Smooth muscle cell (in vitro differentiated cells): ENCODE results near the gene PPP1R13B.

DNA sequence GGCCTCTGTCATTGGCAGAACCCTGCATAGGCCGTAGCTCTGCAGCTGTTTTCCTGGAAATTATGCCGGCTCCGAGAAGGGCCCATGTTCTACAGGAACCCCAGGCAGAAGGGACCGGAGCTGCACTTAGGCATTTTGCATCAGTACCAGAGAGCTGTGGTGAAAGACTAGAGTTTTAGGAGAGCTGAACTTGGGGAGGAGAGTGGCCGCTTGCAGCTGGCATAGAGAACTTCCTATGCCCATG lies 5.1 kb upstream of the TNFAIP2 start:
- RAMPAGE, long total RNA = no peak

DNA sequence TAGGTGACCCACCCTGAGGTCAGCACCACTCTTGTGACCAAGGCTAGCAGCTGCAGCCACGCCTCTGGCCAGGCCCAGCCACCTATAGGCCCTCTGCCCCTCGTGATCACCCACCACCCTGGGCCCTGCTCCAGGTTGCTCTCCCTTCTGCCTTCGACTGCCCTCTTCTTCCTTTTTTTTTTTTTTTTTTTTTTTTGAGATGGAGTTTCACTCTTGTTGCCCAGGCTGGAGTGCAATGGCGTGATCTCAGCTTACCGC lies 4.1 kb upstream of the TNFAIP2 start:
- RAMPAGE, long total RNA = no peak

- RAMPAGE, long total RNA = no peak
Observed at GRCh38 chr14:103160807-103161483, 37.7 kb downstream of the TNFAIP2 start.

DNA sequence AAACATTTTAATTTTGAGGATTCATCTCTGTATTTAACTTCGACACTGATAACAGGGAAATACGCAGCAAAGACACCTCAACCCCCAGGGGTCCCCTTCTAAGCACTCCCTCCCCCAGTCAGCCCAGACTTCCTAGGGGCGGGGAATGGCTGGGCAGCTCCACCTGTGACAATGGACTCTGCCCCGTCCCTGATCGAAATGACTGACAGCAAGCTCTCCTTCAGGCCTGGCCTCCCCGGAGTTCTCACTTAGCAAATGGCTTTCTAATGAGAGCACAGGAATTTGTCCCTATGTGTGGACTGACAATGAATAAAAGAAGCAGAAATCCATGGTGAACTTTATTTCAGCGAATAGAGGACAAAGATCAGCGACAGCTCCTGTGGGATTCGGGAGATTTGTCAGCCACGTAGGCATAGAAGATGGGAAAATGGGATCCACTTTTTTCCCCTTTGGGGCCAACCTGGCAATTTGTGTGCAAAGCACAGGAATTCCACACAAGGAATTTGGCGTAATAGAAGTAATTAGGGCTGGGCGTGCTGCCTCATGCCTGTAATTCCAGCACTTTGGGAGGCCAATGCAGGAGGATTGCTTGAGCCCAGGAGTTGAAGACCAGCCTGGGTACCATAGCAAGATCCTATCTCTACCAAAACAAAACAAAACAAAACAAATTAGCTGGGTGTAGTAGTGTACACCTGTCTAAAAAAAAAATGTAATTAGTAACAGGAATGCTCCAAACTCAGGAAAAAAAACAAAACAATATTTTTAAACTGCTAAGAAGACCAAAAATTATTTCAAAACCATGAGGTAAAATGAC lies 63.8 kb downstream of the TNFAIP2 start:
- RAMPAGE, long total RNA = no peak

- RAMPAGE, long total RNA = no peak
Observed at GRCh38 chr14:103259963-103261265, 73.6 kb upstream of the EIF5 start.

- RAMPAGE, long total RNA = no peak
Observed at GRCh38 chr14:103273711-103274332, 60.2 kb upstream of the EIF5 start.

GRCh38 chr14:103401268-103401903 lies 16.2 kb downstream of the MARK3 start:
- RAMPAGE, long total RNA = no peak

DNA sequence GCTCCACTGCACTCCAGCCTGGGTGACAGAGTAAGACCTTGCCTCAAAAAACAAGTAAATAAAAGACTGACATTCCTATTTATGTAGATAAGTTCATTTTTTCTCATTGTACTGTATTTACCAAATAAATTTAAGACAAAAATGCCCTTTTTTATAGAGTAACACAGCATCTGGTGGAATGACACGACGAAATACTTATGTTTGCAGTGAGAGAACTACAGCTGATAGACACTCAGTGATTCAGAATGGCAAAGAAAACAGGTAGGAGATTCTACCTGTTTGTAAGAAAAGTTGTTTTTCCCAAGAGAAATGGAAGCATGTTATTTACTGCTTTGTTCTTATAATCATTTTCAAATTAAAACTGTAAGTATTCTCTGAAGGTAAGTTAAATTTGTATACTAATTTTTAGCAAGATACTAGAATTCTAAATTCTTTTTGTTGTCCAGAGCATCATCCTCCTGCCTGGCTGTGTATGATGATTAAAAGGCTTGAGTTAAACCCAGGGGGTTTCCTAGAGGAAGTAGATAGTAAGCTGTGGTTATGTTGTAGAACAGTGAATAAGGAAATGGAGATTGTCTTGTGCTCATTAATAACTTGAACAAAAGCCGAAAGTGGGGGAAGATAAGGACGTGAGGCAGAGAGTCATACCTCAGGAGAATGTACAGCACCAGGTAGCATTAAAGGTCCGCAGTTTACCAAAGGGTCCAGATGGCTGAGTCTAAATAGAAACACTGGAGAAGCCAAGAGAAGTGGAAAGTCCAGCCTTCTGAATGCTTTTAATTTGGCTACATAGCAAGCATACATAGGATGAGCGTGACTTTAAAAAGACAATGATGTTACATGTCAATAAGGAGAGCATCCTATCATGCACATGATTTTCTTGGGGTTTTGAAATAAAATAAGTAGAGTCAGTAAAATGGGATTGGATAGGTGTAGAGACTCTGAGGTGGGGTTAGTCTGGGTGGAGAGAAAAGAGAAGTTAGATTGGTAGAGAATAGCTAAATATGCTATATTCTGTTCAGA lies 42.1 kb downstream of the CKB start:
- RAMPAGE, long total RNA = no peak

- RAMPAGE, long total RNA = no peak
Observed at GRCh38 chr14:103512925-103513813, 9.5 kb downstream of the CKB start.

- RAMPAGE, long total RNA = no peak
Observed at GRCh38 chr14:103538086-103539138, 9.4 kb downstream of the TRMT61A start.

- RAMPAGE, long total RNA = no peak
Observed at GRCh38 chr14:103629503-103630164, 623 bp downstream of the KLC1 start.

DNA sequence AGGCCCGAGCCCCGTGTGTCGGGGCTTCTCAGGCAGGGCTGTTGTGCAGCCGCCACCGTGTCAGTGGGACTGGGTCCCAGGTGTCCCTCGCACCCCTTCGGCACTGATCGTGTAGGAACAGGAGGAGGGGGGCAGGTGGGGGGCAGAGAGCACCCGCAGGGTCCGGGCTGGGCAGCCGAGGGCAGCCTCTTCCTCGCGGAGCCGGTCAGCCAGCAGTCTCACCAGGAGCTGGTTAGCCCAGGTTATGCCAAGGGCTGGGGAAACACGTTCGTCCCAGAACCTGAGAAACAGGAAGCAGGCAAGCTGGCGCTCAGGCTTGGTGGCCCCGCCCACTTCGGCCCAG lies 16.5 kb downstream of the XRCC3 start:
- RAMPAGE, long total RNA = no peak

DNA sequence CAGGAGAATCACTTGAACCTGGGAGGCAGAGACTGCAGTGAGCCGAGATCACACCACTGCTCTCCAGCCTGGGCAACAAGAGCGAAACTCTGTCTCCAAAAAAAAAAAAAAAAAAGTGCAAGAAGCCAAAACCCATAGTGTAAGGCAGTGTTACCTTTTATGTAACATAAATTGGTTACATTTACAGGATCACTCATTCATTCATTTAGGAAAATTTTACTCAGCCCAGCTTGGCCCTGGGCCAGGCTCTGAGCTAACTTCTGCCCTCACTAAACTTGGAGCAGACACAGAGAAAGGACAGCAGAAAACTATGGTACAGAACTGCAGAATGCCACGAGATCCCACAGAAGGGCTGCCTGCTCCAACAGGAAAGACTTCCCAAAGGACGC lies 19.1 kb downstream of the PPP1R13B start:
- RAMPAGE, long total RNA = no peak

DNA sequence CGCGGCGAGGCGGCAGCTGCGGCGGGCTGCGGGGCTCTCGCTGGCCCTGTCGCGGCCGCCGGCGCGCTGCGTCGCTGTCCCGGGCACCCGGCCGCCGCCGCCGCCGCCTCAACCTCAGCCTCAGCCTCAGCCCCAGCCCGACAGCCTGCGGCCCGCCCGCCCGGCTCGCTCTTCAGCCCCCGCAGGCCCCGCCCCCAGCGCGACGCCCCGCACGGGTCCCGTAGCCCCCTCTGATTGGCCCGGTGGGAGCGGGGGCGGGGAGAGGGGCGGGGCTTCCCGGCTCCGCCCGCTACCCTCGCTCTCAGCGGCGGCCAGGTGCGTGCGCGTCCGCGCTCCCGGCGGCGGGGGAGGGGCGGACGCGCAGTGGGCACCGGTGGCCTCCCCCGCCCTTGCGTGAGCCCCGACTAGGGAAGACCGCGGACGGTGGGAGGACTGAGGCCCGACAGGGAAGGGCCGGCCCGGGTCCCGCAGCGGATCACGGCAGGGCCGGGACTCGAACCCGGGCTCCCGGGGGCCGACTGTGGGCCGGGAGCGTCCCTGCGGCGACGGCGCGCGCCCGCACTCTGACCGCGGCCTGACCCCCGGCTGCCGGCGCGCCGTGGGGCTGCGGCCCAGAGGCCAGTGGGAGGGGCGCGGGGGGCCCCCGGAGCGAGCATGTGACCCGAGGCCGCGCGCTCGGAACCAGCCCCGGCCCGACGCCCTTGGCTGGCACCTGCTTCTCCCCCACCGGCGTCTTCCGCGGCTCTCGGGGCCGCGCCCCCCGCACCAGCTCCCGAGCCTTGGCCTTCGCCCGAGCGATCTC lies at the start of gene PPP1R13B:
TSS of gene PPP1R13B (minus strand) at position 147 of the 802 bp plus-strand sequence.
- RAMPAGE, long total RNA = no peak

DNA sequence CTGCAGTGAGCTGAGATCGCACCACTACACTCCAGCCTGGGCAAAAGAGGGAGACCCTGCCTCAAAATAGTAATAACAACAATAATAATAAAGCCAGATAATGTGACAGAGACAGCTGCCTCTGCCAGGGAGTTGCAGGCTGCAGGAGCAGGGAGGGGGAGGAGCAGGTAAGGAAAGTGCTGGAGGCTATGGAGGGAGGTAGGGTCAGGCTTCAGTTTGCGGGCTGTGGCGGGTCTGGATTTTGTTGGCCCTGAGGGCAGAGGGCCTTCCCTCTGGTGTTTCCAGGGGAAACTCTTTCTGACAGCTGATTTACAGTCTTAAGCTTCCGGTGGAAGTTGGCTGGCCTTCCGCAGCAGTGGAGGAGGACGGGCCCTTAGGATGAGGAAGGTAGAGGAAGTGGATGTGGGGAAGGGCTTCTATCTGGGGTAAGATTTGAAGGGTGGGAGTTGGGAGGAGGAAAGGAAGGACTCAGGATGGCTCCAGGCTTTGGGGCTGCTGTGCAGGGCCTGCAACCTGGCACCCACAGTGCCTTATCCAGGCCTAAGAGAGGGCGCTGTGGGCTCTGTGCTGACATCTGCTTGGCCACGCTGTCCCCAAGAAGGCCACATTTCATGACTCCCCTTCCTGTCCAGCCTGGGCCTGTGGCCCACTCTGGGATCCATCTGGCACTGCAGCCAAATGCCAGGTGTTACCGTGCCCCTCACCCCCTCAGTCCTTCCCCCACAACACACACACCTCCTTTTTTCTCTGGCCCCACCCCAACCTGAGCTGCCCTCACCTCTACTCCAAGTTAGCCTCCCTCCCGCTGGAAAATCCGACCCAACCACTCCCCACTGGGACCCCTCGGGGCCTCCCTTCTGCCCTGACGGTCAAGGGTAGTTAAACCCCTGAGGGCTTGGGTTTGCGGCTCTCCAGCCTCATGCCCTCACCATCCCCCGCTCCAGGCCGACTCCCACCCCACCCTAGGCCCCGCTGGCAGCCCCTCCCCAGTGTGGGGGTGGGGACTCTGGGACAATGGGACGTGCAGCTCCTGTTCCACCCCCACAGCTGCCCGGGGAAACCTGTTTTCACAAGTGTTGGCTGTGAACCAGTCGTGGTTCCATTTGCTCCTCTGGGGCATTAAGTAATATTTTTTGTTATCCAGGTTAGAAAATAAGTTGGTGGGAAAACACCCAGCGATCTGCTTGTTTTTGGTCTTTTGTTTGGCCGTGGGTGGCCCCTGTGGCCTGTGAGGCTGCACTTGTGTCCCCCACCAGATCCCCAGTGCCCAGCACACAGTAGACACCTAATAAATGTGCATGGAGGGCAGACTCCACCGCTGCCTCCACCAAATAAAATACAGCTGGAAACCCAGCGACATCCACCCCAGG lies 7.8 kb upstream of the PPP1R13B start:
- RAMPAGE, long total RNA = no peak

DNA sequence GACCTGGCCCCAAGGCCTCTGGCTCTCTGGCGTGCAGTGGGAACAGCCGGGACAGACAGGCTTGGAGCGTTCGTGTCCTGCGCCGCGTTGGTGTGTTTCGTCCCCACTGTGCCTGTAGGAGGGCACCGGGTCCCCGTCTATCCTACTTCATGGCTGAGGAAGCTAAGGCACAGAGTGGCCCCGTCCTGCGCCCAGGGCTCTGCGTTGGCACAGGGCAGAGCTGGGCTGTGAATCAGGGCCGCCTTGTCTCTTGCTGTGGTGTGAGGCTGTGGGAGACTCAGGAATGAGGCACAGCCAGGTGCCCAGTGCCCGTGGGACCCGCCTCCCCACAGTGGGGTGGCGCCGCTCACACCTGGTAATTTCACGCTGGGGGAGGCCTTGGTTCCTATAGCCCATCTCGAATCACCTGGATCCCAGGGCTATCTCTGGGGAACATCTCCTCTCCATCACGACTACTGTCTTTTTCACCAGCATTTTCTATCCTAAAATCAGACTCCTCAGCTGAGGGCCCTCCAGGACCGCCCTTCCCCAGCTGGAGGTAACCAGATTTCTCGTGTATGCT lies 23.6 kb upstream of the KIF26A start:
- RAMPAGE, long total RNA = no peak

GRCh38 chr14:104185040-104185640 lies 46.8 kb downstream of the KIF26A start:
- RAMPAGE, long total RNA = no peak

DNA sequence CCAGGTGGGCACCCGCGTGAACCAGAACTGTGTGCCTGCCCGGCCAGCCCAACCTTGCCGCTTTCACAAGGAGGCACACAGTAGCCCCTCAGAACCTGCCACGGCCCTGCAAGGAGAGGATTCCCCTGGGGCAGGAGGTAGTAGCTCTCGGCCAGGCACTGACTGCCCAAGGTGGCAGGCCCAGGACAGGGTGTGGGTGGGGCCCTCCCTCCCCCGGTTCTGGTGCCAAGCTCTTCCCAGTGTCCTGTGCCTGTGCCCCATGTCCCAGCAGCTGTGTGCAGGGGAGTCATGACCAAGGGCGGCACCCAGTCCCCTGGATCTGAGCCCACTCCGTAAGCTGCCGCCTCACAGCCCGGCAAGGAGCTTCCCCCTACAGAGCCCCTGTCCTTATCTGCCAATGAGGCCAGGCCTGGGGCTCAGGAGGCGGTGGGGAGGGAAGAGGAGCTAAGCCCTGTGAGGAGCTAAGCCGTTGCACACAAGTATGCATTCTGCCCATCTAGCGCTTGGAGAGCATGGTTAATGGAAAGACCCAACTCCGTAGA lies 5.7 kb upstream of the C14orf180 start:
- RAMPAGE, long total RNA = no peak

GRCh38 chr14:104660564-104661024 lies 28.8 kb upstream of the INF2 start:
- RAMPAGE, long total RNA = no peak

- RAMPAGE, long total RNA = no peak
Observed at GRCh38 chr14:104687506-104688653, 1.5 kb upstream of the INF2 start.